Subcutaneous adipose tissue (tissue), 3 donors: ENCODE measurements around a stretch of chr3.

- PRO-cap: no peak
- RAMPAGE, long total RNA, 3 experiments: no peak in any of the 3 experiments
These were observed 54.9 kb upstream of the ZBTB38 start for GRCh38 chr3:141313369-141313776.

DNA sequence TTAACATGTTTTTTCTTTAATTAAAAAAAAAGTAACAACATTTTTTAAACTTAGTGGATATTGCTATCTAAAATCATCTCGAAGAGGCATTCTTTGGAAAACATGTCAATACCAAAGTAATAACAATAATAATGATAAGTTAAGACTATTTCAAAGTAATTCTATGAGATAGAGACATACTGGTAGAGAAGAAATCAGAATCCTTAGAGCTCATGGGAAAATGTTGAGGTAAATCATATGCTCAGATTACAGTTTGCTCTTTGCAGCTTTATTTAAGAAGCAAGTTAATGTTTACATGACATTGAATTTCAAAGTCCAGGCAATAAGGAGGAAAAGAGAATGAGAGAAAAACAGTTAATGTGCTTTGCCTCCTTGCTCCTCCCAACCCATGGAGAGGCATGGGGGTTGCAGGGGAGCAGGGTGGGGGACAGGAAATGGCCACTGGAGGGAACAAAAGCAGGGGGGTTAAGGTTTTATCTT lies 42.3 kb upstream of the ZBTB38 start:
- PRO-cap: no peak
- RAMPAGE, long total RNA, 3 experiments: no peak in any of the 3 experiments

DNA sequence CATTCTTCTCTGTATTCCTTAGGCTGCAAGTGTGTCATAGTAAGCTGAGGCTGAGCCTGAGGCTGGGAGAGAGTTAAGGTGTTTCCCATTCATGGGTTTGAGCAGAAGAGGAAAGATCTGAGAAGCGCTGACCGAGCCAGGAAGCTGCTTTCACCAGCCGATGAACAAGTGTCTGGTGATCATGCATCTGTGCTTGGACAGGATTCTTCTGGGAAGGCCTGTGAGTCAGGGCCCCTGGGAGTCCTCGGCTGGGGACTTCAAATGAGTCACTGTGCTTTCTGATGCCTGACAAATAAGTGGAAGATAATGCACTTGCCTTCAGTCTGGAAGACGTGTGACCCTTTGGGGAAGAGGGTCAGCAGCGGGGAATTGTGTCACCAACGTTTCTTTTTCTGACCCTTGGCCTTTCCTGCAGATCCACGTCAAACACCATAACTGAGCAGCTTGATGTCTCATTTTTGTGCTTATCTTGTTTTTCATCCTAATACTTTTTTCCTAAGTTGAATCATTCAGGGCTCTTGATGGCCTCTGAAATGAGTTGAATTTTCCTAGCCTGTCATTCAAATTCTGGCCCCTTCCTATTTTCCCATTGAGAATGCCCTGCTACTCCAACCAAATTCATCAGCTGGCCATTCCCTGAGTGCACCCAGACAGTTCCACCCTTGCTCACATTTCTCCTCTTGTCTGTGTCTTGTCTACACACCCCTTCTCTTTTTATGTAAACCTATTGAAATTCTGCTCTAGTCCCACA lies 36.5 kb upstream of the ZBTB38 start:
- PRO-cap: bidirectional peak, plus-strand start at position 288 of the sequence, minus-strand start at position 174 of the sequence
- RAMPAGE, long total RNA, 3 experiments: no peak in any of the 3 experiments

- PRO-cap: no peak
- RAMPAGE, long total RNA, 3 experiments: no peak in any of the 3 experiments
These were observed 35.9 kb upstream of the ZBTB38 start for GRCh38 chr3:141332404-141332767.

DNA sequence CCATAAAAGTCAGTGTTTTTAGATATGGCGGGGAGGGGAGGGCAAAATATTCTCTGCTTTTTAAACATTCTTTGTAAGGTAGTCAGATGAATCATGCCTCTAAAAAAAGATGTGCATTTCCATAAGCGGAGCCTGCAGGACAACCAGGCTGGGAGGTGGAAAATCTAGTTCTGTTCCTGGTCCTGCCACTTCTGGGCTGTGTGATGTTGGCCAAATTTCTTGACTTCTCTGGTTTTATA lies 7.2 kb upstream of the ZBTB38 start:
- PRO-cap: no peak
- RAMPAGE, long total RNA, 3 experiments: no peak in any of the 3 experiments

- PRO-cap: no peak
- RAMPAGE, long total RNA, 3 experiments: no peak in any of the 3 experiments
These were observed 41.0 kb downstream of the ZBTB38 start for GRCh38 chr3:141409216-141409870.

GRCh38 chr3:141410207-141411216 lies 42.2 kb downstream of the ZBTB38 start:
- PRO-cap: bidirectional peak, plus-strand start at chr3:141410727, minus-strand start at chr3:141410569
- RAMPAGE, long total RNA, 3 experiments: no peak in any of the 3 experiments

DNA sequence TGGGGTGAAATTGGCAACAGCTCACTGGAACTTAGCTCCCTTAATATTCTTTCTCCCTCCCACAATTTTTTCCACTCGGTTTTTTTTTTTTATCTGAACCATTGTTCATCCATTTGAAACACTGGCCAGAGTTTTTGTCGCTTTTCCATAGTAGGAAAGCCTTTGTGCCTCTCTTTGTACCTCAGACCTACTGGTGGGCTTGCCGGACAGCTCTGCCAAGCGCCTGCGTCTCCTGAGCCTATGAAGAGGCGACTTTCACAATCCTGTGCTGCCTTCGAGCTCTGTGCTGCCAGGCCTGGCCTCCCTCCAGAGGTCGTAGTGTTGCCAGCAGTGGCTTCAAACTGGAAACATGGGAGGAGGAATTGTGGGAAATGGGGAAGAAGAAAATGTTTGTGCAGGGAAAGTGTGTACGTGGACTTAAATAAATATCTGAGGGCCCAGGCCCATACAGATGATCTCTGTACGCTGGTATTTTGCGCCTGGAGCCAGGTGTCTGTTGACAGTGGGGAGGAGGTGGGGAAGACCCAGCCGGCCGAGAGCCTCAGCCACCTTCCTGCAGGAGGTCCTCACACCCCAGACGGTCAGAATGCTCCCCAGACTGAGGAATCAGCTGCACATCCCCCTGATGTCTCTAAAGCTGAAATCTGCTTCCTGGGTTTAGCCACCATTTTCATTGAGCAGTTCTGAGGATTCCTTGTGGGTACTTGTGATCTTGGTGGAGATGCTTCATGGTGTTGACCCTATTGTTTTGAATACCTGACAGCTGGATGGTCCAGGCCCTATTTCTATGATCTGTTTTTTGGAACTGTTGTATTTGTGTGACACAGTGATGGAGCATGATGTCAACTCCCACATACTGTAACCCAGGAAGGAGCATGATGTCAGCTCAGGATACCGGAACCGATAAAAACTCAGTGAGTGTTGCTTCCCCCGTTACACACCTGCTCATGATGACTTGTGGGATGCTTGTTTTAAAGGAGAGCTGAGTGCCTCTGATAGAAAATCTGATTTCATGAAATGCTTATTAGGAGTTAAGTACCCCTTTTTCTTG lies 44.7 kb downstream of the ZBTB38 start:
- PRO-cap: unidirectional peak, minus-strand start at position 192 of the sequence
- RAMPAGE, long total RNA, 3 experiments: no peak in any of the 3 experiments

GRCh38 chr3:141552917-141553725 lies 66.3 kb downstream of the RASA2 start:
- PRO-cap: no peak
- RAMPAGE, long total RNA, 3 experiments: no peak in any of the 3 experiments

GRCh38 chr3:141556411-141556850 lies 69.6 kb downstream of the RASA2 start:
- PRO-cap: no peak
- RAMPAGE, long total RNA, 3 experiments: no peak in any of the 3 experiments

GRCh38 chr3:141663945-141664371 lies 74.1 kb upstream of the RNF7 start:
- PRO-cap: no peak
- RAMPAGE, long total RNA, 3 experiments: no peak in any of the 3 experiments

DNA sequence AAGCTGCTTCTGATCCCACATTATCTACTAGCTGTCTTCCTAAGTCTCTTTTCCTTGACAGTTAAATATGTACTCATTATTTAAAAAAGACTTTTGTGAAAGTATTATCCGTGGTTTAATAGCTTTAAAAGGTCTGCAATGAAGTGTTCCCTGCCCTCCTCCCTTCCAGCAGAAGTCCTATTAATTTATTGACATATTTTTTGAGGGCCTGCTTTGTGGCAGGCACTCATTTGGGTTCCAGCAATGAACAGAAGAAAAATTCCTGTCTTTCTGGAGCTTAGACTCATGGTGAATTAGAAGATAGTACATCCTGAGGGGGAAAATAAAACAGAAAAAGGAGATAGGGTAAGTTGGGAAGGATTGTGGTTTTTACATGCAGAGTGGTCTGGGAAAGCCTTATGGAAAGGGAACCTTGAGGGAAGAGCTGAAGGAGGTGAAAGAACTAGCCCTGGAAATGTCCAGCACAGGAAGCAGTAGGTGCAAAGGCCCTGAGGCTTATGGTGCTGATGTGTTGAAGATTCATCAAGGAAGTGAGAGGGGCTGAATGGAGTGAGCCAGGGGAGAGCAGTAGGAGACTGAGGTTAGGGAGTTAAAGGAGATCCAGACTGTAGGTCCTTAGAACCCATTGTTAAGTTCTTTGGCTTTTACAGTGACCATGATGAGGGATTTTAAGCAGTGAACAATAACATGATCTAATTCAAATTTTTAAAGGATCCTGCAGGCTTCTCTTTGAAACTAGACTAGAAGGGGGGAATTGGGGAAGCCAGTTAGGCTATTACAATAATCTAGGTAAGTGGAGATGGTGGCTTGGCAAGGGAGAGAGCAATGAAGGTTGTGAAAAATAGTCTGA lies 32.9 kb downstream of the ATP1B3 start:
- PRO-cap: no peak
- RAMPAGE, long total RNA, 3 experiments: no peak in any of the 3 experiments

GRCh38 chr3:141919513-141919955 lies 43.1 kb downstream of the ATP1B3 start:
- PRO-cap: no peak
- RAMPAGE, long total RNA, 3 experiments: no peak in any of the 3 experiments

GRCh38 chr3:142270553-142270881 lies 45.1 kb upstream of the GK5 start:
- PRO-cap: no peak
- RAMPAGE, long total RNA, 3 experiments: no peak in any of the 3 experiments

DNA sequence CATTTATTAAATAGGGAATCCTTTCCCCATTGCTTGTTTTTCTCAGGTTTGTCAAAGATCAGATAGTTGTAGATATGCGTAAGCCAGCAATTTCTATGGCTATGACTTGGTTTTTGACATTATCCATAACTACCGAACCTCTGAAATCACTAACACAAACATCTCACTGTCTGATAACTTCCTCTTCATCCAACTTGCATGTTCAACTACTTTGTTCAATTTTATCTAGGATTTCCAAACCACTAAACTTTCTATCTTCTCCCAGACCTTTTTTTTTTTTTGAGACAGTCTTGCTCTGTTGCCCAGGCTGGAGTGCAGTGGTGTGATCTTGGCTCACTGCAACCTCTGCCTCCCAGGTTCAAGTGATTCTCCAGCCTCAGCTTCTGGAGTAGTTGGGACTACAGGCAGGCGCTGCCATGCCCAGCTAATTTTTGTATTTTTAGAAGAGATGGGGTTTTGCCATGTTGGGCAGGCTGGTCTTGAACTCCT lies 54.2 kb downstream of the XRN1 start:
- PRO-cap: no peak
- RAMPAGE, long total RNA, 3 experiments: no peak in any of the 3 experiments

DNA sequence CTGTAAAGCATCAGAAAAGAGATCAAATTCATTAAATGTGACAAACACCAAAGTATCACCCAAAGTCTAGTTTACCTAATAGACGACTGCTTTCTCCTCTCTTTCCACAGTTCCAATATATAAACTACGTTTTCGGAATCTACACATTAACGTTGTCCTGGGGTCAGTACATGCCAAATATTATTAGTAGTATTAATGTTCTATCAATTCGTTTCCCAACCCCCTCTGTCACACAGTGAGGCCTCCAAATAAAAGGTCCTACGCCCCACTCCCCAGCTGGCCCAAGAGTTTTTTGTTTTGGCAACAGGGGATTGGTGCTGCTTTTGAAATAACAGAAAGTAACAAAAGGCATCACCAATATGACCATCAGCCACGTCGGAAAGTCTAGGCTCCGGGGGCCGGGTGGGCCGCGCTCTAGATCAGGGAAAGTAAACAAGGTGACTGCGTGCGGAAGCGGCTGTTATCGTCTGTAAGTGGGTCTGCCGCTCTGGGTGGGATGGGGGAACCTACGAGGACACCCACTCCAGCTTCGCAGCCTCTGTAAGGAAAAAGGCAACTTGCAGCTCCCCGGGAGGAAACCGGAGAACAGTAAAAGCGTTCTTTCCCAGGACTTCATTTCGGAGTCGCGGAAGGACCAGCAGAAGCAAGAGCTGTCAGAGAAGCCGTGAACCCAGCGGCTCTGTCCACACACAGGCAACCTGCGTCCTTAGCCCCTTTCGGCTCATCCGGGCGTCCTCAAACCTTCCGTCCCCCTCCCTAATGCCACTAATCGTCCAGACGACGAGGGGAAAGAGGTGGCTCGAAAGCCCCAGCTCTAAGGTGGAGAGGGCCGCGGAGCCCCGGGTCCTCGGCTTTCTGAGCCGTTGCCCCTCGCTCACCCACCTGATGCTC lies 604 bp downstream of the XRN1 start:
- PRO-cap: unidirectional peak, plus-strand start at position 620 of the sequence; unidirectional peak, minus-strand start at position 761 of the sequence
- RAMPAGE, long total RNA, 3 experiments: no peak in any of the 3 experiments

DNA sequence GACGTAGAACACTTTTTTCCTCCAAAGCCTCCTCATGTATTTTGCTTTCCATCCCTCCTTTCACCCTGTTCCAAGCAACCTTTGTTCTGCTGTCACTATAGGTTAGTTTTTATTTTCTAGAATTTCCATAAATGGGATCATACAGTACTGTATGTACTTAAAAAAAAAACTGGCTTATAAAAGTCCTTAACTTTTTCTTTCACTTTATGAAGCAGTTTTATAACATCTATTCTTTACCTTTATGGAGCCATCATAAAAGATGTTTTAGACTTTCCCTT lies 26.1 kb downstream of the PLS1 start:
- PRO-cap: no peak
- RAMPAGE, long total RNA, 3 experiments: no peak in any of the 3 experiments

DNA sequence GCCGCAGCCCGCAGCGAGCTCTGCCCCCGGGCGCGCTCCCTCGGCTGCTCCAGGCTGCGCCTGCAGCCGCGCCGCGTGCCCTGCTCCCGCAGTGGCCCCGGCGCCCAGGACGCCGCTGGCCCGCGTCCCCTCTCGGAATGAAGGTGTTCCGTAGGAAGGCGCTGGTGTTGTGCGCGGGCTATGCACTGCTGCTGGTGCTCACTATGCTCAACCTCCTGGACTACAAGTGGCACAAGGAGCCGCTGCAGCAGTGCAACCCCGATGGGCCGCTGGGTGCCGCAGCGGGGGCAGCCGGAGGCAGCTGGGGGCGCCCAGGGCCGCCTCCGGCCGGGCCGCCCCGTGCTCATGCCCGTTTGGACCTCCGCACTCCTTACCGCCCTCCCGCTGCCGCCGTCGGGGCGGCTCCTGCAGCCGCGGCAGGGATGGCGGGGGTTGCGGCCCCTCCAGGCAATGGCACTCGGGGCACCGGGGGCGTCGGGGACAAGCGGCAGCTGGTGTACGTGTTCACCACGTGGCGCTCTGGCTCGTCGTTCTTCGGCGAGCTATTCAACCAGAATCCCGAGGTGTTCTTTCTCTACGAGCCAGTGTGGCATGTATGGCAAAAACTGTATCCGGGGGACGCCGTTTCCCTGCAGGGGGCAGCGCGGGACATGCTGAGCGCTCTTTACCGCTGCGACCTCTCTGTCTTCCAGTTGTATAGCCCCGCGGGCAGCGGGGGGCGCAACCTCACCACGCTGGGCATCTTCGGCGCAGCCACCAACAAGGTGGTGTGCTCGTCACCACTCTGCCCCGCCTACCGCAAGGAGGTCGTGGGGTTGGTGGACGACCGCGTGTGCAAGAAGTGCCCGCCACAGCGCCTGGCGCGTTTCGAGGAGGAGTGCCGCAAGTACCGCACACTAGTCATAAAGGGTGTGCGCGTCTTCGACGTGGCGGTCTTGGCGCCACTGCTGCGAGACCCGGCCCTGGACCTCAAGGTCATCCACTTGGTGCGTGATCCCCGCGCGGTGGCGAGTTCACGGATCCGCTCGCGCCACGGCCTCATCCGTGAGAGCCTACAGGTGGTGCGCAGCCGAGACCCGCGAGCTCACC lies 1.6 kb downstream of the CHST2 start:
- PRO-cap: unidirectional peak, minus-strand start at position 224 of the sequence
- RAMPAGE, long total RNA, 3 experiments: no peak in any of the 3 experiments

DNA sequence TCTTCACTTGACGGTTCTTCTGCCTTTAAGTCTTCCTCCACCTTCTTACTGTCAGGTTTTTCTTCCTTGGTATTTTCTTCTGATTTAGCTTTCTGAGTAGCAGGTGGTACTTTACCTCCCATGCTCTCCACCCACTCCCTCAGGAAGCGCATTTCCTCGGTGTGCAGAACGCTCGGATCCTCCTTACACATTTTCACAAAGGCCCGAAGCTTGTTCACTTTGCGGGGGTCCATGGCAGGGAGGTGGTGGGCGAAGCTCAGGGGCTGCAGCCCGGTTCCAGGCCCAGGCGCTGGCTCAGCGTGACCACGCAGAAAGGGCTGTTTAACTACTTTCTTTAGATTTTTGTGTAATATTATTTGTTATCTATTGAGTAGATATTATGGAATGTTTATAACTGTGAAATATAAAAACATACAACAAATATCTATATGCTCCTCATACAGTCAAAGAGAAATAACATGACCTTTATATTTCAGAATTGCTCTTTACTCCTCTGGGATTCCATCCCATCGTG lies 330.2 kb downstream of the SLC9A9 start:
- PRO-cap: no peak
- RAMPAGE, long total RNA, 3 experiments: no peak in any of the 3 experiments

DNA sequence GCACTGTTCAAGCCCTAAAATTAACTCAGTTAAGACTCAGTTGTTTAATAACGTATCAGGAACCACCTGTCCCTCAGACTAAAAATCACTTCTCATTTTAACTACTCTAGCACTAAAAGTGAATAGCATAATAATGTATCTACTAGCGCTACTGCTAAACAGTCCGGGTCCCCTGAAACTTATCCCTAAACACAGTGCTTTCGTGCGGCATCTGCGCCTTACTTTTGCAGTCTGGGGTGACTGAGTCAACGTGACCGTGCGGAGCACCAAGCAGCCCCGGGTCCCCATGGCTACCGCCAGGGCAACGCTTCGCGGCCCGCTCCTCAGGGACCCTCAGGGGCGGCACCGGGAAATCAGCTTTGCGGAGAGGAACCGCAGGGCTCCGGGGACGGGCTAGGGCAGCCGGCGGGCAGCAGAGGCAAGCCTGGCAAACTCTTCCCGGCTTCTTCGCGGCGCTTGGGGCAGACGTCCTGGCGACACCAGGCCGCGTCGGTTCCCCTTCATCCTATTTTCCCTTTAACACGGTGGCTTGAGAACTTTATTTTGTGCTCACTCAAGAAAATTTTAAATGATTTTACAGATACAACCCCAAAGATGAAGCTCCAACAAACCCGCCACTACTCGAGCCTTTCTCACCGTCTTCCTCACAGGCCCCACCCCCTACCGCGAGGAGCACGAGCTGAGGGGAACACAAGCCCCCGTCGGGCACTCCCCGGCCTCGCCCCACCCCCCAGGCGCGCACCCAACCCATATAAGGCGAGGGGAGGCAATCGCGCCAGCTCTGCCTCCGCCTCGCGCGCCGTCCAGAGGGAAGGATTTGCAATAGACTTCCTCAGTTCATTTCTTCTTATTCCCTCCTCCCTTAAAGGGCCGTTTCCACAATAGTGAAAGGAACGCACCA lies 682 bp upstream of the DIPK2A start:
- PRO-cap: bidirectional peak, plus-strand start at position 778 of the sequence, minus-strand start at position 664 of the sequence
- RAMPAGE, long total RNA, 3 experiments: no peak in any of the 3 experiments